OCI-LY7 (cell line): ENCODE data around the gene KMT5B.

- PRO-cap: no peak
- RAMPAGE, long total RNA: no peak
These were observed 15.9 kb downstream of the TCIRG1 start for GRCh38 chr11:68054644-68055285.

DNA sequence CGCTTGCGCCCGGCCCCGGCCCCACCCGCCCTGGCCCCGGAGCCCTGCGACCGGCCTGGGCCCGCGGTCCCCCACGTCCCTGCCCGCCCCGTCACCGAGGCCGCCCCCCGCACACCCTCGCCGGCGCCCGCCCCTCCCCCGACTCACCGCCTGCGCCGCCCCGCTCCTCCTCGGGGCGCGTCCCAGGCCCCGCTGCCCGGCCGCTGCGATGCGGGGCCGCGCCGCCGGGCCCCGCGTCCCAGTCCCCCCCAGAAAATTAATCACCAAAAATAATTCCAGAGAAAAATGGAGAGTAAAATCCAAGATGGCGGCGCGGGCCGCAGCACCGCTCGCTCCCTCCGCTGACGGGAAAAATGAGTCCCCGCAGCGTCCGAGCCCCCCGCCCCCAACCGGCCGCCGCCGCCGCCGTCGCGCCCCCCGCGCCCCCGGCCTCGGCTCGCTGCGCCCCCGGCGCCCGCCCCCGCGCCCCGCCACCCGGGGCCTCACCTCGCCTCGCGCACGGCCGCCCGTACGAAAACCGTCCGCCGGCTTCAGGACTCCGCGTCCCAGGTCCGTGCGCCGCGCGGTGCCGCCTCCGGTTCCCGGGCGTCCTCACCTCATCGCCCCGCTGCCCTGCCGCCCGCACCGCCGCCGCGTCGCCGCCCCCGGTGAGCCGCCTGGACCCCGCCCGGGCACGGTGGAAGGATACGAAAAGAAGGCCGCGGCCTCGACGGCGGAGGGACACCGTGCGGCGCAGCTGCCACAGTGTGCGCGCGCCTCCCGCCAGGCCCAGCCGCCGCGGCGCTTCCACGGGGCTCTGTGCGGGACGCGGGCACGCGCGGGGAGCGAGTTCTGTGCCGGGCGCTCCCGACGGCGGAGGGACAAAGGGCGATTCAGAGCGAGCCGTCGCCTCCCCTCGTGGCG is at the start of gene KMT5B:
KMT5B (minus strand) TSS at position 306 of the 903 bp plus-strand sequence.
- PRO-cap: bidirectional peak, plus-strand start outside the sequence, minus-strand start at position 649 of the sequence
- RAMPAGE, long total RNA: no peak

DNA sequence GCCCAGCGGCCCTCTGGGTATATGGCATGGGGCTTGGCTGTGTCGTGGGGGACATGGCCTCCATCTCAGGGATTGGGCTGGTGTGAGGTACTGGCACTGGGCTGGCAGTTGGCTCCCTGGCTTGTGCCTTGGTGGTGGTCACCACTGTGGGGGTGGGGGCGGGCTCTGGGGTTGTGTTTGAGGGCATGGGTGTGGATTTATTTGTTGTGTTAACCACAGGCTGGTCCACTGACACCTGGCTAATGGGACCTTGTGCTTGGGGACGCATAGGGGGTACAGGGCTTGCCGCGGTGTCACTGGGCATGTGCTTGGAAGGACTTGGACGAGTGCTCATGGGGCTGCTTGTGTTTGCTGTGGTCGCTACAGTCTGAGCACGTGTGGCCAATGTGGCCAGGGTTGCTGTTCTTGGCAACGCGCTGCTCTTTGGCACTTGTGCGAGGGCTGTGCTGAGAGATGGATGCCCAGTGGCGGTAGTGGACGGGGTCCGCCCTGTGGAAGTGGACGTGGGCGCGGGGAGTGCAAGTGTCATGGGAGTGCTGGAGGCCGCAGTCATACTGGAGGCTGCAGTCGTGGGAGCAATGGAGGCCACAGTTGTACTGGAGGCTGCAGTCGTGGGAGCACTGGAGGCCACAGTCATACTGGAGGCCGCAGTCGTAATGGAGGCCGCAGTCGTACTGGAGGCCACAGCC is 9.6 kb downstream of the C11orf24 start:
- PRO-cap: no peak
- RAMPAGE, long total RNA: no peak

DNA sequence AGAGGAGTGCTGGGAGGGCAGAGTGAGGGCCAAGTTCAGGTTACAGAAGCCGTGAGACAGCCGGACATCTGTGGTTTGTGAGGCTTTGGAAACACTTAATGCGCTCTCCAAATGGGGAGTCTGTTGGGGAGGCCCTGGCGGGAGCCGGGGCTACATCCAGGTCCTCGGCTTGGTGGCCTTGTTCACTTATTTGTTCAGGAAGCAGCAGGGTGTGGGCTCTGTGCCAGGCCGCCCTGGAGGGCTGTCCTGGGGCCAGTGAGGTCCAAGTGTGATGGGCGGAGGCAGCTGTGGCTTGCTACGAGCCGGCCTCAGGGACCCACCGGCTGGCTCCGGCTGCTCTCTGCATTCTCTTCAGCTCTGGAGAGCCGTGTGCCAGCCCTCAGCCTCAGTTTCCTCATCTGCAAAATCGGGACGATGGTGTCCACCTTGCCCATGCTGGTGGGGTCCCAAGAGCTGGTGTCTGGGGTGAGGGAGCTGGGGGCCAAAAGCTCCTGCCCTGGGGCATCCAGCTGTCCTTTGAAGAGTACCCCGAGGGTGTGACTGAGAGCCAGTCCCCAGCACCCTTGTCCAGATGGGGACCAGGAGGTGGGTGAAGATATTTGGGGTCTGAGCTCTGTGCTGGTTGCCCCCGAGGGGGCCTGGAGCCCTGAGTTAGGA is 4.6 kb downstream of the LRP5 start:
- PRO-cap: no peak
- RAMPAGE, long total RNA: no peak

DNA sequence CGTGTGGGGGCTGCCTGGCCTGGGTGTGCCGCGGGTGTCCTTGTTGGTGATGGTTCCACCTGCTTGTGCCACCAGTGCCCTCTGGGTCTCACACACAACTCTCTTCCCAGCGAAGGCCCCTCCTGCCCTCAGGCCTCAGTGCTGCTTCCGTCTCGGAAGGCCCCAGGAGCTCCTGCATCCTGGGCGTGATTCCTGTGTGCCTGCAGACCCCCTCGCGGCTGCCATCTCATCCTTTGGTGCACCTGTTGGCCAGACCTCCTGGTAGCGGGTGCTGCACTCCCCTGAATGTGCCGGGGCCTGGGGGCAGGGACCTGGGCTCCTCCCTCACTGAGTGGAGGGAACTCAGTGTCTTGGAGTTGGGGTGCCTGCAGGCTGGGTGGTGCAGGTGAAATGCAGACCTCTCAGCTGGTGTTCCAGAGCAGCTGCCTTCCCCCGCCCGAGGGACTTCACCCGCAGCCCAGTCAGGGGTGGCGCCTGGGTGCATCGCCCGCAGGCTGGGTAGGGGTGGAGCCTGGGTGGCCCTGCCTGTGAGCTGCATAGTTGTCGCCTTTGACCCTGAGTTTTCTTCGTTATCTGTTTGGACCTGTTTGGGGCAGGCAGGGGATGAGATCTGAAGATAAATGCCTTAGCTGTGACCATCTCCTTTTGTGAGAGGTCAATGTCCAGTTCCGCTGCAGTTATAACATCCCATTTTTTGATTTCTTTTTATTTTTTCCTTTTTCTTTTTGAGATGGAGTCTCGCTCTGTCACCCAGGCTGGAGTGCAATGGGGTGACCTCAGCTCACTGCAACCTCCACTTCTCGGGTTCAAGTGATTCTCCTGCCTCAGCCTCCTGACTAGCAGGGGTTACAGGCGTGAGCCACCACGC is 31.5 kb downstream of the LRP5 start:
- PRO-cap: no peak
- RAMPAGE, long total RNA: no peak

DNA sequence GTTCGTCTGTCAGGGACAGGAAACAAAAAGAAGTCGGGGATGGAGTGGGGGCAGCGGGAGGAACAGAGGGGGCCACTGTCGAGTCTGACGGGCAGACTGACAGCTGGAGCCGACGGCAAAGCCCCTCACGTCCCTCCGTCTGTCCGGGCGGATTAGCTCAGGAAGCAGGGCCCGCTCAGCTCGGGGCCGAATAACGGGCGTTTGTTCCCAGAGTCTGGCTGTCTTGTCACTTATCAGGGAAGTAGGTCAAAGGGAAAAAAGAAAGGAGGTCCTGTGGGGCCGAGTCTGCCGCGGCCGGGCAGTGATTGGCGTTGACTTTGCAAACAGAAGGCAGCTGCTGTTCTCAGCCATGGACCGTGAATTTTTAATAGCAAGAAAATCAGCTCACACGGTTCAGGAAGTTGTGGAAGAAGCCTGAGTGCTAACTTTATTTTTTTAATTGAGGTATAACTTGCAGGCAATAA is 61.7 kb downstream of the LRP5 start:
- PRO-cap: no peak
- RAMPAGE, long total RNA: no peak

- PRO-cap: no peak
- RAMPAGE, long total RNA: no peak
These were observed 71.8 kb upstream of the PPP6R3 start for GRCh38 chr11:68388399-68389479.

GRCh38 chr11:68411491-68412190 is 48.9 kb upstream of the PPP6R3 start:
- PRO-cap: no peak
- RAMPAGE, long total RNA: no peak

DNA sequence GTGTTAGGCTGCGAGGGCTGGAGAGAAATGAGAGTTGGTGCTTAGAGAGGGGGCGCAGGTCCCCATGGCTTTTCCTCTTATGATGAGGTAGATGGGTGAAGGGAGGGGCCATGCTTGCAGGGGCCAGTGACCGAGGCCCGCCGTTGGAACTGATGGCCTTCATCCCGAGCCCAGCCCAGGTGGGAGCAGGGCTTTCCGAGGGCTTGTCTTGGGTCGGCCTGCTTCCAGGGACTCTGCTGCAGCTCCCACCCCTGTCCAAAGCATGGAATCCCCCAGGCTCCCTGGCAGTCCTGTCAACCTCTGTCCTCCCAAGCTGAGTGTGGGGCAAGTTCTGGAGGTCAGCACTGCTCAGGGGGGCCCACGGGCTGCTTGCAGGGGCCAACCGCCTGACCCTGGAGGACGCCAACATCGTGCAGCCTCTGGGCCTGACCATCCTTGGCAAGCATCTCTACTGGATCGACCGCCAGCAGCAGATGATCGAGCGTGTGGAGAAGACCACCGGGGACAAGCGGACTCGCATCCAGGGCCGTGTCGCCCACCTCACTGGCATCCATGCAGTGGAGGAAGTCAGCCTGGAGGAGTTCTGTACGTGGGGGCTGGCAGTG is 34.8 kb upstream of the PPP6R3 start:
- PRO-cap: no peak
- RAMPAGE, long total RNA: no peak

DNA sequence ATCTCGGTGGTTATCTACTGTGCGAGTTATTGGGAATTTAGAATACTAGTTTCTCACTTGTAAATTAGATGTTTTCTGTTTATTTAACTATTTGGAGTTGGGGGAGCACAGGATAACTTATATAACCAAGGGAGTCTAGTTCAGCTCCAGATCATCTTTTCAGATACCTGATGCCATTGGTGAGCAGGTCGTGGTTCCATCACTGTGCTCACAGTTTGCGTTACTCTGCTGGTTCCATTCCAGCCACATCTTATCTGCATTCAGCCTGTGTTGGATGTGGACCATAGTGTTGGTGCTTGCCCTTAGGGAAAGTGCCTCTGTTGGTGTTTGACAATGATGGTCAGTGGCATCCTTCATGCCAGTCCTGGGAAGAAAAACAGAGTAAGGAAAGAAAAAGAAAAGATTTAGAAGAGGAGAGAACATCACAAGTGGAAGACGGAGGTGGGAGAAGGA is 104.6 kb downstream of the PPP6R3 start:
- PRO-cap: no peak
- RAMPAGE, long total RNA: no peak

DNA sequence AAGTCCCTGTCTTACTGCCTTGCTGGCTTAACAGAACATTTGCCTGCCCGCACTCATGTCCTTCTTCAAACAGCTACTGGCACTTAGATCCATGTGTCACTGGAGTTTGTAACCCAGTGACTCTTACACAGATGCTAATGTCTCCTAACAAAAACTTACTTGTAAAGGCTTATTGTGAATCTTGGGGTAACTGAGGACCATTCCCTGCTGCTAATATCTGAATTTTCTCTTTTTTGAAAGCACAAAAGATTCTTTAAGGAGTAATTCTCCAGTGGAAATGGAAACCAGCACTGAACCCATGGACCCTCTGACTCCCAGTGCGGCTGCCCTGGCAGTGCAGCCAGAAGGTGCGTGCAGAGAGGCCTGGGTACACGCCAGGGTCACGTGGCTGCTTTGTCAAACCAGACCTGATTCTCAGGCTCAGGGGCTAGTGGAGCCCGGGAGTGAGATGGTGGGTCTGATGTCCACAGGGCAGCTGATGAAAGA is 82.7 kb upstream of the GAL start:
- PRO-cap: no peak
- RAMPAGE, long total RNA: no peak

DNA sequence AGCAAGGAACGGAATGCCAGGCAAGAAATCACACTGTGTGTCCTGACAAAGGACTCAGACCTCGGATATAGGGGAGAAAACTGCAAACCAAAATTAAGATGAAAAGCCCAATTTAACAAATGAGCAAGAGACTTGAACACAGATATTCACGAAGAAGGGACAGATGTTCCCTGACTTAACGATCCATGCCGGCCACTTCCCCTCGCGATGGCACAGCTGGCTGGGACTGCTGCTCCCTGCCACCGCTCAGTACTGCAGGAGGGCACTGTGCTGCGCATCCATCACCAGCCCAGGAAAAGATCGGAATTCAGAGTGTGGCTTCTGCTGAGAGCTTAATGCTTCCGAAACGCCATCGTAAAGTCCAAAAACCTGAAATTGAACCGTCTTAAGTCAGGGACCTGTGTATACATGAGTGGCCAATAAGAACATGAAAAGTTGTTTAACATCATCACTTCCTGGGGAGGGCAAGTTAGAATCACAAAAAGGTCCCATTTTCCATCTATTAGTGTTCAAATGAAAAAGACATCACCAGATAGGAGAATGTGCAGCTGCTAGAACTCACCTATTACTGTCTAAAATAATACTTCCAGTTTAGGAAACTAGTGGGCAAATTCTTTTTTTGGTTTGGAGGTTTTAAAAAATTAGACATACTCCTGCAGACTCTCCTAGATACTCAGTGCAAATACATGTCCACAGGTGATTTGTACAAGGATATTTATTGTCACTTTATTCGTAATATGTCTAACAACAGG is 67.6 kb upstream of the GAL start:
- PRO-cap: no peak
- RAMPAGE, long total RNA: no peak

DNA sequence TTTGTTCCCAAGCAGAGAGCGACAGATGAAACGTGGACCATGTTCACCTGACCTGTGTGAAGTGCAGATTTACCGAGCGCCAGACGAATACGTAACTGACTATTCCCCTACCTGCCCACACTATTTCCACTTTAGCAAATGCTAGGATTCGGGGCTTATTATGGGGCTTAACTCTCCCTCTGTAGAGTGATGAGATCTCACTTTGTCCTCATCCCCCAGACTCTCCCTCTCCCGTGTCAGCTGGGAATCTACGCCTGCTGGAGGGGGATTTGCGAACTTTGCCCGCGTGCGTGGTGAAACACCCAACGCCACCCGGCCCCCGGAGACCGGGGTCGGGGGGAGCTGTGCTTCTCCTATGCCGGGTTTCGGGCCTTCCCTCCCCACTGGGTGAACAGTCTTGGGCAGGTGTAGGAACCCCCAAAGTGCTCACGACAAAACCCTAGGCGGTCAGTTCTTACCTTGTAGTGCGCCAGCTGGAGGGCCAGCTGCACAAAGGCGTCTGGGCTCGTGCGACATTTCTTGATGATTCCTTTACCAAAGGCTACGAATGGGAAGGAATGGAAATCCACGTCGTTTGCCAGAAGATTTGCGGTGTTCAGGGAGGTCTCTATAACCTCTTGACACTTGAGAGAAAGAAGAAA is 21.6 kb upstream of the TESMIN start:
- PRO-cap: no peak
- RAMPAGE, long total RNA: no peak

- PRO-cap: no peak
- RAMPAGE, long total RNA: no peak
These were observed 33.4 kb upstream of the TESMIN start for GRCh38 chr11:68784631-68785277.

DNA sequence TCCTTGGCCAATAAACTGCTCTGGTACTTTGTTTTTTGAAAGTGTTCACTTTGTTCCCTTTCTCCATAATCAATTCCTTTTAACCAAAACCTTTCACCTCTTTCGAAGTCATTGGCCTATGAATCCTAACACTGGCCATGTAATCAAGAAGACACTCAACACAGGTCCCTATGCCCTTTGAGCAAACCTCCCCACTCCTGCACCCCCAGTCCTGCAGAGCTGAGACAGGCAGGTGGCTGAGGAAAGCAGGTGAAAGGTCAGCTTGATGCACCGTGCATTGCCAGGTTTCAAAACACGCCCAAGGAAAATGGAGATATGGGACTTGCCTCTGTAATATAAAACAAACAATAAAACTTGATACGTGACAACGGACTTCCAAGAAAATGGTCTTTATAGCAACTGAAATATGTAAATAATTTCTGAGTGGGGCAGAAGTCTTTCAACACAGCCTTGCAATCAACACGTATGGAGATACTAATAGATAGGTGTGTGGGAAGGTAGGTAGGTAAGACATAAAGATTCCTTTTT is 10.6 kb downstream of the CPT1A start:
- PRO-cap: no peak
- RAMPAGE, long total RNA: no peak

- PRO-cap: no peak
- RAMPAGE, long total RNA: no peak
These were observed 5.5 kb downstream of the MRPL21 start for GRCh38 chr11:68897869-68898817.

GRCh38 chr11:69156500-69157089 is 860 bp downstream of the SMIM38 start:
- PRO-cap: no peak
- RAMPAGE, long total RNA: no peak

- PRO-cap: no peak
- RAMPAGE, long total RNA: no peak
These were observed 151.0 kb downstream of the MYEOV start for GRCh38 chr11:69444589-69445682.

GRCh38 chr11:69666101-69666593 is 9.0 kb downstream of the LTO1 start:
- PRO-cap: no peak
- RAMPAGE, long total RNA: no peak

GRCh38 chr11:69891278-69891864 is 72.2 kb upstream of the FGF3 start:
- PRO-cap: no peak
- RAMPAGE, long total RNA: no peak